Anterior vena cava (tissue), 1 donor: ENCODE measurements around a stretch of chr17.

- PRO-cap = no peak
Observed at GRCh38 chr17:78145102-78145997, 835 bp upstream of the C17orf99 start.

- PRO-cap = no peak
Observed at GRCh38 chr17:78173898-78174235, 5.5 kb downstream of the SYNGR2 start.

DNA sequence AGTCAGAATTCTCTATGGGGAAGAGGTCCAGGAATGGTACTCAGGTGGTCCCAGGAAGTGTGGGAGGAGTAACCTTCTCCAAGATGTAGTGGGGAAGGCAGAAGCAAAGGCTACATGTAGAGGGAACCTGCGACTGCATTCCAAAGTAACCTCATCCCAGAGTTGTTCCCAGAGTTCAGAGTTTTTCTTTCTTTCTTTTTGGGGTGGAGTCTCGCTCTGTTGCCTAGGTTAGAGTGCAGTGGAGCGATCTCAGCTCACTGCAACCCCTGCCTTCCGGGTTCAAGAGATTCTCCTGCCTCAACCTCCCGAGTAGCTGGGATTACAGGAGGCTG is 1.5 kb downstream of the TK1 start:
- PRO-cap = no peak

GRCh38 chr17:78224457-78225332 is 6.7 kb upstream of the TMEM235 start:
- PRO-cap = no peak

DNA sequence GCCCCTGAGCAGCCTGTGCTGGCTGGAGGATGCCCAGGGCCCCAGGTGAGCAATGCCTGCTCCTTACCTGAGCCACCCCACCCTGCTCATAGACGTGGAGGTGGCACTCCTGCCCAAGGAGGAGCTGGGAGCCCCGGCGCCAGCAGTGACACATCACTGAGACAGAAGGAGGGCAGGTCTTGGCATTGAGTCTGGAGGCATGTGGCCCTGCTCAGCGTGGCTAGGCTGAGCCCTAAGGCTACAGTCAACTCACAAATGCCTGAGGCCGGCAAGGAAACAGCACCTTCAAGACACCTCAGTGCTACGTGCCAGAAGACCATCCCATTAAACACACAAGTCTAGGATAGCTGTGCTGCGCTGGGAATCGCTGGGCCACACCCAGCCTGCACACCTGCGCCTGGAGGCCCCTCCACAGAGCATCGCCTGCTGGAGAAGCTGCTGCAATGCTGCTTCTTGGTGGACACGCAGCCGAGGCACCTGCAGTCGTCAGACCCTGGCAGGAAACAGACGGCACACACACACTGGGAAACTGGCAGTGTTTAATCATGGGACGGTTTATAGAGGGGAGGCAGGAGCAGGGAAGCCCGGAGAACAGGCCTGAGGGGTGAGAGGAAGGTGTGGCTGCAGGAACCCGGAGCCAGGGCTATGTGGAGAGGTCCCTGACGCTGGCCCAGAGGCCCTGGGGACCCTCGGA is 20.0 kb downstream of the TMEM235 start:
- PRO-cap = no peak

- PRO-cap = no peak
Observed at GRCh38 chr17:78271415-78272509, 40.3 kb downstream of the TMEM235 start.

DNA sequence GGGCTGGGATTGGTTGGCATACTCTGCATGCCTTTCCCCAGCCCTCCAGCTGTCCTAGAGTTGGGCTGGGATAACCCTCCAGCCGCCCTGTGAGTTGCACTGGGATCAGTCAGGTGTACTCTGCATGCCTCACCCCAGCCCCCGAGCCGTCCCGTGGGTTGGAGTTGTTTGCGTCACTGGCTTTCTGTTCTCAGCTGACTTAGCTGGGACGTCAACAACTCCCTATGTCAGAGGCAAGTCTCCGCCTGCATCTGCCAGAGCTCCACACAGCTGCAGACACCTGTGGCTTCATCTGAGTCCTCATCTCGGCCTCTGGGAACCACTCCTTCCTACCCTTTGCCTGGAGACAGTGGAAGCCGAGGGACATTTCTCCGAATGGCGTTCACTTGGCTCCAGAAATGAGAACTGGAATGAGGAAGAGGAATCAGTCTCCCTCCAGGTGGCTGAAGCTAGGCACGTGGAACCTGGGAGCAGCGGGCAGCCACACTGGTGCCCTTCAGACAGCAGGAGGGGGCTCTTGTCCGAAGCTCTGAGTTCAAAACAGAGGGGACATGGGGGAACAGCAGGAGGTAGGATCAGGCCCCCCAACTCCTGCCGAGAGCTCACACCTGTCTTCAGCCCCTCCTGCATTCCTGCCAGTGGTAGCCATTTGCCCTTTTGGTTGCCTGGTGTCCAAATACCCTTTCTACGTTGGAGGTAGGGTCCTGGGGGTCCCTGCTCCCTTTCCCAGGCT is 41.3 kb downstream of the TMEM235 start:
- PRO-cap = no peak

GRCh38 chr17:78397869-78398371 is 19.5 kb downstream of the PGS1 start:
- PRO-cap = no peak

DNA sequence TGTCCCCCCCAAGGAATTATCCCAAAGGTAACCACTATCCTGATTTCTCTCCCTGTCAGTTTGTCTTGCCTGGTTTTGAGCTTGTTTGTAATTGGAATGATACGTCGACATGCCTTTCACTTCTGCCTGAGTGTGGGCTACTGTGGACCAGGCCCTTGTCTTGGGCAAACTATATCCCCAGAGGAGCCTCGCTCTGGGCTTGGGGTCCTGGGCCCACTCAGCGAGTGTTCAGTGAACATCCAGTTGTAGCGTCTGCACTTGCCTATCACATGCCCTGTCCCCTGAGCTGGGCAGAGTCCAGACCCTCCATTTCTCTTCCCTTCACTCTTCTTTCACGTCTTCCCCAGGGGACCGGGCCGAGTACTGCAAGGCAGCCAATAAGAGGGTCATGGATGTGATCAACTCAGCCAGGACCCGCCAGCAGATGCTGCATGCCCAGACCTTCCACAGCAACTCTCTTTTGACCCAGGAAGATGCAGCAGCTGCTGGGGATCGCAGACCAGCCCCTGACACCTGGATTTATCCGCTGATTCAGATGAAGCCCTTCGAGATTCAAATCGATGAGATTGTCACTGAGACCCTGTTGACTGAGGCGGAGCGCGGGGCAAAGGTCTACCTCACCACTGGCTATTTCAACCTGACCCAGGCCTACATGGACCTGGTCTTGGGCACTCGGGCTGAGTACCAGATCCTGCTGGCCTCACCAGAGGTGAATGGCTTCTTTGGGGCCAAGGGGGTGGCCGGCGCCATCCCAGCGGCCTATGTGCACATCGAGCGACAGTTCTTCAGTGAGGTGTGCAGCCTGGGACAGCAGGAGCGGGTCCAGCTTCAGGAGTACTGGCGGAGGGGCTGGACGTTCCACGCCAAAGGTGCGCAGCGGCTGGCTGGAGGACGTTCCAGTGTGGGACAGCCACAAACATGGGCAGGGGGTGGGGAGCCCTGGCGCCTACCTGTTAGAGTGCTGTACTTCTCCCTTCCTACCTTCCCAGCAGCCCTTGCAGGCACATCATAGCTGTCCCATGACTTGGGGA is 25.1 kb downstream of the PGS1 start:
- PRO-cap = no peak

GRCh38 chr17:78434468-78435131 is 56.2 kb downstream of the PGS1 start:
- PRO-cap = no peak

DNA sequence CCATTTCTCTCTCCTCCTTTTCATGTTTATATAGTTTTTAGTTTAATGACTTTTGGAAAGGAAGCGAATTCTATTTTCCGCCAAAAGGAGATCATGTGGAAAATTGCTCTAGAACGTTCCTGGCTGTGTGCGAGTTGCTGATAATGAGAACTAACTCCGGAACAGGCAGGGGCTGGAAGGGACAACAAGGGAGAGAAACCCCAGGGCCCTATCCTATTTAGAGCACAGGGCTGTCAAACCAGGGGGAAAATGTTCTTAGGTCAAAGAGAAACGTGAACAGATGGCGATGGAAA is 13.7 kb downstream of the DNAH17 start:
- PRO-cap = unidirectional peak, plus-strand start at position 164 of the sequence

DNA sequence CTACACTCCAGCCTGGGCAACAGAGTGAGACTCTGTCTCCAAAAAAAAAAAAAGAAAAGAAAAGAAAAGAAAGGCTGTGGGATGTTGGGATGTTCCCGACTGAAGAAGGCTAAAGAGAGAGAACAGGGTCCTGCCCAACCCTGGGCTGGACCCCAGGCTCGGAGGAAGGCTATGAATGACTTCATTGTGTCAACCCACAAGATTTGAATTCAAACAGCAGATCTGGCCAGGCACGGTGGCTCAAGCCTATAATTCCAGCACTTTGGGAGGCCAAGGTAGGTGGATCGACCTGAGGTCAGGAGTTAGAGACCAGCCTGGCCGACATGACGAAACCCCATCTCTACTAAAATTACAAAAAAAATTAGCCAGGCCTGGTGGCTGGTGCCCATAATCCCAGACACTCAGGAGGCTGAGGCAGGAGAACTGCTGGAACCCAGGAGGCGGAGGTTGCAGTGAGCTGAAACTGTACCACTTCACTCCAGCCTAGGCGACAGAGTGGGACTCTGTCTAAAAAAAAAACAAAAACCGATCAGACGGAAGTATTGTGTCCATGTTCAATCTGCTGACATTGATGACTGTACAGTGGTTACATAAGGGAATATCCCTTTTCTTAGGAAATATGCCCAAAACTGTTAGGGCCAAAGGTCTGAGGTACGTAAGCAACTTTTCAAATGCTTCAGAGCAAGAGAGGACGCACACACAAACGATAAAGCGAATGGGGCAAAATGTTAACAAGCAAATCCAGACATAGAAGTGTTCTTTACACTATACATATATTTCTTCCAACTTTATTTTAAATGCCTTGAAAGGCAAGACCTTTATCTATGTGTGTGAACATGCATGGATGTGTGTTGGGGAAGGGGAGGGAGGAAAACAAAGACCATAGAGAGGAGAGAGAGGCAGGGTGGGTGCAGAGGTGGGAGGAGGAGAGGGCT is 69.7 kb upstream of the DNAH17 start:
- PRO-cap = unidirectional peak, plus-strand start at position 670 of the sequence

GRCh38 chr17:78692505-78693011 is 89.5 kb downstream of the CYTH1 start:
- PRO-cap = no peak

GRCh38 chr17:78733289-78733832 is 48.7 kb downstream of the CYTH1 start:
- PRO-cap = no peak

DNA sequence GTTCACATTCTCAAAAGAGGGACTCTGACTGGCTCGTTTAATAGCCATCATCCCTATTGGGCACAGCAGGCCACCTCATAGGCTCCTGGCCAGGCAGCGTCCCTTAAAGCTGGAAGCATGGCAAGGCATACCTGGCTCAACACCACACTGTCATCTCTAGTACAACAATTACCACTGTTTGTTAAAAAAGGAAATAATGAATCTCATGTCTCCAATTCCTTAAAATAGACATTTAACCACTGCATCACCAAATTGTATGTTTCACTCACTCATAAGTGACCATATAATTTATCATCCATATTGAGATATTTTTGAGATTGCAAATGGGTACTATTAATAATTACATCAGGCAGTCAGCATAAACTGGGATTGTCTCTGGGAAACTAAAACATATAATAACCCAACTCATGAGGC is 41.6 kb downstream of the CYTH1 start:
- PRO-cap = no peak

DNA sequence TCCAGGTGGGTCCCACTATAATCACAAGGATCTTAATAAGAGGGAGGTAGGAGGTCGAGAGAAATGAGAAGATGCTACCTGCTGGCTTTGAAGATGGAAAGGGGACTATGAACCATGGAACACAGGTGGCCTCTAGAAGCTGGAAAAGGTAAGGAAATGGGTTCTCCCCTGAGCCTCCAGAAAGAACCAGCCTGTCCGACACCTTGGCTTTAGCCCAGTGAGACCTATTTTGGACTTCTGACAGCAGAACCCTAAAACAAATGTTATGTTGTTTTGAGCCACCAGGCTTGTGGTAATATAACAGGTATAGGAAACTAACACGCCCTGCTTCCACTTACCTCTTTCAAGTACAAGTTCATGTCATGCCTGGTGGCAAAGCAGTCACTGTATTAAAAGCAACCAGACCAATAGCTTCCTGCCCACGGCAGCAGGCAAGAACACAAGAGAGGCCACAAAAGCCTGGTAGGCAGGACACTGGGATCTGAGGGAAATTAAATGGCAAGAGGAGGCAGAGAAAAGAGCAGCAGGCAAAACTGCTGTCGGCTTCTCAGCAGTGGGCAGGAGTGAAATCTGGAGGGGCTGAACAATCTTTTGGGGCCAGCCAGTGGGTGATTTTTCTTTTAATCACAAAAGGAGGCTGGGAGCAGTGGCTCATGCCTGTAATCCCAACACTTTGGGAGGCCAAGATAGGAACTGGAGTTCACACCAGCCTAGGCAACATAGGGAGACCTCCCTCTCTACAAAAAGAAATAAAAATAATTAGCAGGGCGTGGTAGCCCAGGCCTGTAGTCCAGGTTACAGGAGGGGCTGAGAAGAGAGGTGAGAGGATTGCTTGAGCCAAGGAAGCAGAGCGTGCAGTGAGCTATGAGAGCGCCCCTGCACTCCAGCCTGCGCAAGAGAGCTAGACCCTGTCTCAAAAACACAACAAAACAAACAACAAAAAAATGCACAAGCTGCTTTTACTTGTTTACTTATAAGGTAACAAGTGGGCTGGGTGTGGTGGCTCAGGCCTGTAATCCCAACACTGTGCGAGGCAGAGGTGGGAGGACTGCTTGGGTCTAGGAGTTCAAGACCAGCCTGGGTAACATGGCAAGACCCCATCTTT is 2.1 kb downstream of the CYTH1 start:
- PRO-cap = no peak

GRCh38 chr17:78782433-78782969 is 428 bp upstream of the CYTH1 start:
- PRO-cap = bidirectional peak, plus-strand start at chr17:78782587, minus-strand start at chr17:78782297

- PRO-cap = no peak
Observed at GRCh38 chr17:78873374-78874401, 29.3 kb downstream of the CEP295NL start.

- PRO-cap = no peak
Observed at GRCh38 chr17:78933192-78933806, 8.1 kb upstream of the TIMP2 start.

- PRO-cap = no peak
Observed at GRCh38 chr17:78962141-78962990, 17.4 kb downstream of the LGALS3BP start.